Parietal lobe (tissue), 2 donors: Measurements from ENCODE around the gene NUBPL.

GRCh38 chr14:30690246-30691120 is 68.4 kb downstream of the SCFD1 start:
- RAMPAGE, long total RNA = no peak

GRCh38 chr14:30909875-30910567 is 35.7 kb downstream of the COCH start:
- RAMPAGE, long total RNA = no peak

GRCh38 chr14:30918612-30919850 is 44.7 kb downstream of the COCH start:
- RAMPAGE, long total RNA = no peak

- RAMPAGE, long total RNA = no peak
Measured at GRCh38 chr14:30969761-30970593, 55.5 kb upstream of the AP4S1 start.

DNA sequence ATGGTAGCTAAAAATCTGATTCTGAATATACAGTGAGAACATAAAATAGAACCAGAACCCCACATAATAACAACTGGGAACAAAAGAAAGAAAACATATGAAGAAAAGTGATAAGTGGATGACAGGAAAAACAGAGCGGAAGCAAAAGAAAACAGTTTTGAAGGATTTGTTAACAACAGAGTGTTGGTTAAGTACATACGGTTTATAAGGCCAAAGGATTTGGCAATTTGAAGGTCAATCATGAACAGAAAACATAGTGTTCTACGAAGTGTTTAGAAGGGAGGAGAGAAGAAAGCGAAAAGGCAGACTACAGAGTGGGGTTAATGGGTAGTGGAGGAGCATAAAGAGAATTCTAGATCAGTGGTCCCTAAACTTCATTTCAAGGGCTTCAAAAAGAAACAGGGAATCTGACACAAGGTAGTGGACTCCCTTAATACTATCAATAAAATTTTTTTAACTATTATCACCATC is 3.9 kb upstream of the AP4S1 start:
- RAMPAGE, long total RNA = no peak

DNA sequence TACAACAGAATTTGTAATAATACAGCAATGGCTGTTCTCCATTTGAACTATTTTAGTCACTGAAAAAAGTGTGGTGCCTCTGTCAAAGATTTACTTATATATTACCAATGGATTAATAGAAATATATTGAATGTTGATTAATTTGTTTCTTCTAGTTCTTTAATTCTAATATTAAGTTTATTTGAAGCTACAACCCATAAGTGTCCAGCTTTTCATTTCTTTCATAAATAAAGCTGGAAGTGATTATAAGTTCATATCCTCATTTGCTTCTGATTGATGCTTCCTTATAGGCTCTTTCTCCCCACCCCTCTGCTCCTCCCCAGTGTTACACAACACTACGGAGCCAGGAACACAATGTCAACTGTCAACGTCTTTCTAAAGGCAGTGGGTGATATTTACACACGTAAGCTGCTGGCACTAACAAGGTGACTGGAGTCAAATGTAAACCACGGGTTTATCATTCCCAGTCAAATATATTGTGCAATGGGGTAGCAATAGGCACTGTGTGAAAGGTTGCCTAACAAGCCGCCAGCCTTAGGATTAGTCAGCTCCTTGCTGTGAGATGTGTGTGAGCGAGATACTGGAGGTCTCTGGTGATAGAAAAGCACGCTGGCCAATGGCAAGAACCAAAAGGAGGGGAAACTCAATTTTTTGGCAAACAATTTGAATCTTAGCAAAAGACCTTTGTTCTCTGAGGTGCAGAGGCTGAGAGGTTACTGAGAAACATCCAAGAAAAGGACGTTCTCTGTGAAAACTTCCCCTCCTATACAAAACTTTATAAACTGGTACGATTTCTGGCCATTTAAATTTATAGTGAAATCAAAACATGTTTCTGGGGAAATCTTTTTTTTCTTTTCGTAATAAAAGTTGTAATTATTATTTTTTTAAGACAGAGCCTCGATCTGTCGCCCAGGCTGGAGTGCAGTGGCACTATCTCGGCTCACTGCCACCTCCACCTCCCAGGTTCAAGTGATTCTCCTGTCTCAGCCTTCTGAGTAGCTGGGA is 22.1 kb upstream of the HECTD1 start:
- RAMPAGE, long total RNA = no peak

DNA sequence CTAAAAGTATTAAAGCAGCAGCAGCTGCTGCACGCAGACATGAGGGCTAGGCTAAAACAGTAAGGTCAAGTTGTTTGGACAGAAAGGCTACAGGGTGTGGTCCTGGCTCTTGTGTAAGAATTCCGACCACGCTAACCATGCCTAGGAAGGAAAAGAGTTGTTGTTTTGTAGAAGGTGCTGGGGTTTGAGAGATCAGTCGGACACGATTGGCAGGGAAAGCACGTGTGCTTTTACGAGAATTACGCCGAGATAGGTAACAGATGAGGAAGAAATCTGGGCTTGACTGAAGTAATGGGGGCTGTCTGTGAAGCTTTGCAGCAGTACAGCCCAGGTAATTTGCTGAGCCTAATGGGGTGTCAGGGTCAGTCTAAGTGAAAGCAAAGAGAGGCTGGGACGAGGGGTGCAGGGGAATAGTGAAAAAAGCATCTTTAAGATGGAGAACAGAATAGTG is 39.9 kb upstream of the HECTD1 start:
- RAMPAGE, long total RNA = no peak

GRCh38 chr14:31261881-31262753 is 54.5 kb upstream of the HECTD1 start:
- RAMPAGE, long total RNA = no peak

DNA sequence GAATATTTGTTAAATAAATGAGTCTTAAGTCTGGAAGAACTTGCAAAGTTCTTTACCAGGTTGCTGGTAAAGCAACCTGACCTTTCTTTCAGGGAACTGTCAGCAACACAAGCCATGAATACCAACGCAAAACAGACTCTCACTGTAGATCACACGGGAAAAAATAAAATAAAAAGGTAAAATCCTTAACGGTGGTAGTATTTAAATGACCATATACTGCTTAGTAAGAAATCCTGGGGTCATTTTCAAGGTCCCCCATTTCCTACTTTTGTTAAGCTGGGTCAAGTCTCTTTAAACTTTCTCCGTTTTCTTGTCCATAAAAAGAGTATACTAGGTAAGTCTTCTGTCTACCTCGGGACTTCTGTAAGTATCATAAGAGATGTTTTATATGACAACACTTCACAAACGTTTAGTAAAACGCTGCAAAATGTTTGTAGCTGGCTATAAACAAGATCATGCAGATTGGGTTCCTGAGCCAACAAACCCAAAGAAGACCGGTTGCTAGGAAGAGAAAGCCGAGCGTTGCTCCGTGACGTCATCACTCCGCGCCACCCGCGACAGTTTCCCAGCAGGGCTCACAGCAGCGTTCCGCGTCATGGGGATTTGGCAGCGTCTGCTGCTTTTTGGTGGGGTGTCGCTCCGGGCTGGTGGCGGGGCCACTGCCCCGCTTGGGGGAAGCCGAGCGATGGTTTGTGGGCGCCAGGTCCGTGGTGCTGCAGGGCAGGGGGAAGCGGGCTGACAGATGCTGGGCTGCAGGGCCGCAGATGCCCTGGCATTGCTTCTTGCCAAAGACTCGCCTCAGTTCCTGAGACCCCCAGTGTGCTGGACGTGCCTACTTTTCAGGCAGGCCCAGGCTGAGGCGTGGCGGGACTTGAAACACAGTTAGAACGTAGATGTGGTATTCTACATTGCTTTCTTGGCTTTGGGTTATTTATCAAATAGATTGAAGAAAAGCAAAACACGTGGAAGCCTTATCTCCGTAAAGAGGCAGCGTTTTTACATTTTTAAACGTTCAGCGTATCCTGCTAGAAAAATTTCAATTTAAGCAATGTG is at the start of gene NUBPL:
TSS of gene NUBPL (plus strand) at position 560 of the 1,053 bp plus-strand sequence.
- RAMPAGE, long total RNA = no peak

DNA sequence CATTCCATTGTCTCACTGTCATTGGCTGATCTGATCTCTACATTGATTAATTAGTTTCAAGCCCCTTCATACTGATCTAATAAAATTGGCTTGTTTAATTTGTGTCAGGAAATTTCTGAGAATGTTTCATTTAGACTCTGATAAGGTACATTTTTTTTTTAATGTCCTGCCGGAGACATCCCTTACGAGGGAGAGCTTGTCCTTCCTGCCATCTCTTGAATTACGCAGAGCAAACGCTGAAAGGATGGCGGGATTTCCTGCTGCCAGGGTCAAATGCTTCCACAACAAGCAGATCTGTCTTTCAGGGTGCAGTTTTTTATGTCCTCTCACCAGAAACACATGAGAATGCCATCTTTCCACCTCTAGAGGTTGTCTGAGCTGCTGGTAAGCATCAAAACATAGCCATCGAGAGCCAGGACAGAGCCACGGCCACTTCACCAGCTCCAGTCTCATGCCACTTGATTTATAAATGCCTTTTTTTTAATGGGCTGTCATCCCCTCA is 126.8 kb upstream of the ARHGAP5 start:
- RAMPAGE, long total RNA = no peak

GRCh38 chr14:32093815-32094249 is 16.7 kb downstream of the ARHGAP5 start:
- RAMPAGE, long total RNA = no peak

GRCh38 chr14:32428121-32428714 is 99.1 kb downstream of the AKAP6 start:
- RAMPAGE, long total RNA = no peak

GRCh38 chr14:32433308-32433931 is 104.3 kb downstream of the AKAP6 start:
- RAMPAGE, long total RNA = no peak

- RAMPAGE, long total RNA = no peak
Measured at GRCh38 chr14:32454071-32454559, 125.0 kb downstream of the AKAP6 start.

DNA sequence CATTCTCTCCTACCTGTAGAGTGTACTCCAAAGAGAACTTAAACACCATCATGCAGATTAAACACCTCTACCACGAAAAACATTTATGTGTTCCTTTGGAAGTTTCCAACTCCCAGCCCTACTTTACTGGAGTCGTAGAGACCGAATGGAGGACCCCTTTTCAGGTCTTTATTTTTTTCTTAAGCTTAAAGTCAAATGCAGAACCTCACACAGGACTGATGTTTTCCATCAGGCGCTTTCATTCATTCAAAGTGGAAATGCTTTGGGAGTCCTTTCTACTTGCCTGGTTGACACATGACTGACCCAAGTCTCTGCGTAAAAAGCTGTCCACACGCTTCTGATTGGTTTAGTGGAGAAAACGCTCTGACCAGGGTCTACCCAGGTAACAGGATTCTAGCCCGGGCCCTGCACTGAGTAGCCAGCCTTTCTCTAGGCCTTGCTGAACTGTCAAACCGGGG is 1.1 kb upstream of the NPAS3 start:
- RAMPAGE, long total RNA = no peak

- RAMPAGE, long total RNA = no peak
Measured at GRCh38 chr14:32985748-32986582, 47.3 kb downstream of the NPAS3 start.

DNA sequence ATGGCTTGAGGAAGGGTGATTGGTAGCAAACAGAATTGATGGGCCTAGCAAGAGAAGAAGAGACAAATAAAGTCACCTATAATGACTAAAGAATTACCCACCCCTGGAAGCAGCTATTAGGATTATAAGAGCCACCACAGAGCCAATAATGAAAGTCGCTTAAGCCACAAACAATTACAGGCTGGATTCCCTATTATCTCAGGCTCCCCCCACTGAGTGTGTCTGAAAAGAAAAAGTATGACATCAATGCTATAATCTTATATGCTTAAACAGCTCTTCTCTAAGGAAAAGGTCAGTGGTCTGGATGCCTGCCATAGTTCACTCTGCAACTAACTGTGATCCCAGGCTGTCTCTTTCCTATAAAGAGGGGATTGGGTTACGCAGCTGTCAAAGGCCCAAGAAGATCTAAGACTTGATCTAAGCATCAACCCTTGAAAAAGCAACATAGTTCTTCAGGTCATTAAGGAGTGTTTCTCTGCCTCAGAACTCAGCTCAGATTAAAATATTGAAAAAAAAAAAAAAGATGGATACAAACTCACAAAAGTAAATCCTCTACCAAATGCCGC is 18.0 kb downstream of the EGLN3 start:
- RAMPAGE, long total RNA = no peak

DNA sequence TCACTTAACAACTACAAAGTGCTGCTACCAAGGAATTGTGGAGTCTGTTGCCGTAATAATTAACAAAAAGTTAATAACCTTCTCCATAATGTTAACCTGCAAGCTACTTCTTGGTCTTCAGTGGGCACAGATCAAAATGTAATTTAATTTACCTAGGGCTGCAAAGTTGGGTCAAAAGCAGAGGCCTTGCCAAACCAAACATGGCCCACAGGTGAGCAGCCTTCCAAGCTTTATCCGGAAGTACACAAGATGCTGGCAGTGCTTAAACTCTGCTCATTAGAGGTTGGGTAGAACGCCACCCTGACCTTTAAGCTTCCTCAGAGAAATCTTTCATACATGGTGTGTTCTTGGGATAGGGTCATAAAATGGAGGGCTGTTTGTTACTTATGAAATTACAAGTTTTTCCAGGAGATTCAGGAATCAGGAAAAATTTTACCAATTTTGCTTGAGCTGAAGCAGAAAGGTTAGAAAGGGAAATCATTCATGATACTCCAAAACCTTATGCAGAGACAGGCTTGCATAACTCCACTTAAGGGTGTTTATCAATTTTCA is 7.3 kb downstream of the EGLN3 start:
- RAMPAGE, long total RNA = no peak

DNA sequence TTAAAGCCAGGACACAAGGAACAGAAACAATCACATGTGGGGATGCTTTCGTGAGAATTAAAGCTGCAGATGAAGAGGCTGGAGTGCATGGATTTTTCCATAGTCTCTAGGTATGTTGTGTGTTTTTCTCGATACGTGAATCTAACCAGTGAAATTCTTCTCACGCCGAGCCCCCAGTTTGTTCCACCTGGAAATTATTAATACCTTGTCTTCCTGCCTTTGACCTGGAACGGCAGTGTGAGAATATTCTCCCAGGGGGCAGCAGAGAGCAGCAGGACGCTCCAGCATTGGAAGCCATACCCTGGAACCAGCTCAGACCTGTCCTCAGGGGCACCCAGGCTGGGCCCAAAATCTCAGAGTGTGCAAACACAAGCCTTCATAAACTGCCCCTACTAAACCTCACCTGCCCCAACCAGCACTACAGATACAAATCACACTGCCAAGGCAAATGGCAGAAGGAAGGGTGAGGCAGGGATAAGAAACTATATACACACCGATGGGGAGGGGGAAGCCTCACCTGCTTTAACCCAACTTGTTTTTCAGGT is 130.4 kb downstream of the SPTSSA start:
- RAMPAGE, long total RNA = no peak

DNA sequence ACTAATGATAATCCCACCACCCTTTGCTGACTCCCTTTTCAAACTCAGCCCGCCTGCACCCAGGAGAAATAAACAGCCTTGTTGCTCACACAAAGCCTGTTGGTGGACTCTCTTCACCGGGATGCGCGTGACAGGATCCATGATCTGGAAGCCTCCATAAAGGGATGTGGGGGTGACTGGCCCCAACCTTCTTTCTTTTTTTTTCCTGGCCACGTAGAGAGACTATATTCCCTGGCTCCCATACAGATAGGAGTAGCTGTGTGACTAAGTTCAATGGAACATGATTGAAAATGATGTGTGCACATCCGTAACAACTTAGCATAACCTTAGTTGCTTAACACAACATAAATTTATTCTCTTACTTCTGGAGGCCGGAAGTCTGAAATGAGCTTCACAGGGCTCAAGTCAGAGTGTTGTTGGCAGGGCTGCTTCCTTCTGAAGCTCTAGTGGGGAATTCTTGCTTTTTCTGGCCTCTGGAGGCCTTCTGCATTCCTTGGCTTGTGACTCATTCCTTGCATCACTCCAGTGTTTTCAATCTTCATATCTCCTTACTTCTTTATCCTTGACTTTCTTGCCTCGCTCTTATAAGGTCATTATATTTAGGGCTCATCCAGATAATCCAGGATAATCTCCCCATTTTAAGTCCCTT is 20.8 kb upstream of the SNX6 start:
- RAMPAGE, long total RNA = no peak